Sternocleidomastoid (tissue), 1 donor: ENCODE measurements around the genes TXLNB and CITED2.

DNA sequence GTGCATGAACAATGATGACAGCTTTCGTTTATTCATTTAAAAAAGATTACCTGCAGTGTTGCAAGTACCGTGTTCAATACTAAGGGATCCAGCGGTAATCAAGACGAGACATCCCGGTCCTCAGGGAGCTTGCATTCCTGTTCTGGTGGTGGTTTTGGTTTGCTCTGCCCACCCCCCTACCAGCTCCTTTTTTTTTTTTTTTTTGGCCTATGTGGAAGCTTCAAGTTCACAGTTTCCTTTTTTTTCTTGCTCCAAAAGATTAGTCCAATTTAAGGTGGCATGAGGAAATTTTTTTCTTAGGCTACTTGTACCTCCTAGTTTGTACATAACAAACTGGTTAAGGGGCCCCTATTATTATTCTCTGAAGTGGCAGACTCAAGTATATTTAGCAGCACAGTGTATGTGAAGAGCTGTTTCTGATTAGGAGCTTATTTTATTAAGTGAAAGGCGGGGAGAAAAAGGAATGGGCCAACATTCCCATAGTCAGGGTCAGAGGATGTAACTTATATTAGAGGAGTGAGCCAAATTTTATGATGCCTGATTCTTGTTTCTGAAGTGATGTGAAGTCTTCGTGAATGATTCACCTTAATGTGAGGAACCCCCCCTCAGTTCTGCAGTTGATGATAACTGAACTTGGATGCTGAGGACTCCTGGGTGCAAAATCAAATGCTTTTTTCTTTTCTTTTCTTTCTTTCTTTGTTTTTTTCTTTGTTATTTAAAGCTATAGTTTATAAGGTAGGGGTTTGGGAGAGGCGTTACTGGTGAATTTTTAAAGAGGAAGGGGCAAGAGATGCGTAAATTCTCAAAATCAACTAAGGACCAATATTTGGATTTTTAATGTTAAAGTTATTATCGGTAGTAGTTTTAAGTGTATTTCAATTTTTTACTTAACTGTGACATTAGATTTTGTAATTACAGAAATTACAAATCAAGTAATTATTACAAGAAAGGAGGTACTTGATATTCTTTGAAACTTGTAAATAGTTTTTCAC lies 2.9 kb downstream of the HECA start:
- PRO-cap: no peak

DNA sequence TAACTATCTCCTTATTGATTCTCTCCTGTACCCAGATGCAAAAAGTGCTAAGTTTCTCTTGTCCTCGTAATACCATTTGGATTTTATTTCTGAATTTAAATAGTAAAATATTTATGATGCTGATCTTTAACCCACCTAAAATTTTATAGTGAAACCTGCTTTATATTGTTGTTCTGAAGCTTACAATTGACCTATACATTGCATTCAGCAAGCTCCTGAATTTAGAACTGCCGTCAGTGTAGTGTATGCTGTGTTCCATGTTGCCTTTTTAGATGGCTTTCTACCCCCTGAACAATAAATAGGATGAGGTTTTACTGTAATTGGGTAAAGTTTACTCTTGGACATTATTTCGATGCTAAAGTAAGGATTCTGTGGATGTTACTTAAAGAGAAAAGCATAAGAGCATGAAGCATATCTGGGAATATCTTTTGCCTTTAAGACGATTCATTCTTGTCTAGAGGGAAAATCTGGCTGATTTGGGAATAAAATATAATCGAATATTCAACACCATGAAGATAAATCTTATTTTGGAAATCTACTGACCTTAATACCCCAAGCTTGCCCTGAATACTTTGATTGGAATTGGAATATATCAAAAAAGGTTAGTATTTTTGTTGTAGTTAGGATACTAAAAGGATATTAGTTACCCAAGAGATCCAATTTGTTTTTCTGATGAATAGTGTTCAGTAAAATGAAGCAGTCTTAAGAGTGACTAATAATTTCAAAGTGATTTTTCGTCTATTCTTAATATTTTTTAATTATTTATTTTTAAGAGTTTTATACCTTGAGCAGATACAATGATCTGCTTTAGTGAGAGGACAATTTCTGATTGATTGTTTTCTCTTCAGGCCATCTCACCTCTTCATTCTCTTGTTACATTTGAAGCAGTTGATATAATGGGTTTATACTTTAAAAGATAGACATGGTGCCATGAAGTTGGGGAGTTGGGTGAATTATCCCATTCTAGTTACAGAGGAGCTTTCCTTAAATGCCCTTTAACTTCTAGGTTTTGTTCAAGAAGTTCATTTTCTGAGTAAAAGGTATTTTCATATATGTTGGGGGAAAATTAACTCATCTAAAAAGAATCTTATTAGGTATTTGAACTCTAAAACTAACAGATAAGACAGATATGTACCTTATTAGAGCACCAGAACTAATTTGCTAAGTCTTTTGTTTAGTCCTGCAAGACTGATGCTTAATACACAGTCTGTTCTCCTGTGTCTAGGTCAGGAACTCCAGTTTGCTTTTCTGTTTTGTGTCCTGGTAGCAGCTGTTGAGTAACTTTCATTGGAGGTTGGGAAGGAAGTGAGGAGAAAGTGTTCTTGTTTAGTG lies 44.8 kb downstream of the HECA start:
- PRO-cap: no peak

DNA sequence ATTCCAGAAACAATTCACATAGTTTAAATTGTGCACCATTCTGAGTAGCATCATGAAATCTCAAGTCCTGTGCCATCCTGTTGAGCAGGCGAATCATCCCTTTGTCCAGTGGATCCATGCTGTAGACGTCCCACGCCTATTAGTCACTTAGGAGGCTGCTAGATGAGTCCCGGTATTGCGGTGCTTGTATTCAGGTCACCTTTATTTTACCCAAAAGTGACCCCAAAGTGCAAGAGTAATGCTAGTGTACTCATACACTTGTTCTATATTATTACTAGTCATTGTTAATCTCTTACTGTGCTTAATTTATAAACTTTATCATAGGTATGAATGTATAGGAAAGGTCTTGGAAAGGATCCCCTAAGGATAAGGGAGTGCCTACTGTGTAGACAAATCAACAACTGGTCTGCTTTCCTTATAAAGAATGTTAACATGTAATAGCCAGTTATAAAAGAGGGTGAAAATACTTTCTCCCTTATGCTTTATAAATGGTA lies 46.5 kb downstream of the HECA start:
- PRO-cap: no peak

- PRO-cap: unidirectional peak, plus-strand start at chr6:139291946
These were observed at the start of gene TXLNB for GRCh38 chr6:139291536-139292596. TXLNB (minus strand) TSS chr6:139291998.

DNA sequence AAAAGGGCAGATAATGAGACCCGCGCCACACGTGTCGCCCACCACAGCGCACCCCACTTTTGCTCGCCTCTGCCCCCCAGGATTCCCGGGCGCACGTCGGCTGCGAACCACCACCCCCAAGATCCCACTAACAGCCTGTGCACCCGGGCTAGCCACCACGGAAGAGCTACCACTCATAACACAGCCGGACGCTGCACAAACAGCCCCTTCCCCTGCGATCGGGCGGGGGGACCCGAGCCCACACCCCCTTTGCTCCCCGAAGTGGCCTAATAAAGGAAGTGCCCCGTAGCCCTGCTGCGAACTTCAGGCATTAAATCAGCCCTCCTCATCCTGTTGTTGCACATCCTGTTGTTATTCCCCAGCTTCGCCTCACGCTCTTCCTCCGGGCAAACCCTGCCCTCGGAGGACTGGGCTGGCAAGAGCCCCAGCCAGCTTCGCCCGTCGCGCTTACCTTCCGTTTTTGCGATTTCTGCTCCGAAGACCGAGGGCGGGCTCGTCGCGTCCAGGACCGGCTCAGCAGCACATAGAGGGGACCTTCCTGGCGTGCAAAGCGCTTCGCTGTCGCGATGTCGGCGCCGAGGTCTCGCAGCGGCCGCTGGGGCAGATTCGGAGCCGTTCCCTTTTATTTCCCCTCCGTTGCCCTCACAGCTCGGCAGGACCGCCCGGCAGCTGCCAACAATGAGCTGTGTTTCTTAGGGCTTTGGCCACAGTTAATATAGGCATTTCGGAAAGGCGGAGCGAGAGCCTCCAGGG lies at the start of gene CITED2:
Gene CITED2 (minus strand): TSS at position 687 of the 753 bp plus-strand sequence.
- PRO-cap: bidirectional peak, plus-strand start outside the sequence, minus-strand start at position 685 of the sequence

DNA sequence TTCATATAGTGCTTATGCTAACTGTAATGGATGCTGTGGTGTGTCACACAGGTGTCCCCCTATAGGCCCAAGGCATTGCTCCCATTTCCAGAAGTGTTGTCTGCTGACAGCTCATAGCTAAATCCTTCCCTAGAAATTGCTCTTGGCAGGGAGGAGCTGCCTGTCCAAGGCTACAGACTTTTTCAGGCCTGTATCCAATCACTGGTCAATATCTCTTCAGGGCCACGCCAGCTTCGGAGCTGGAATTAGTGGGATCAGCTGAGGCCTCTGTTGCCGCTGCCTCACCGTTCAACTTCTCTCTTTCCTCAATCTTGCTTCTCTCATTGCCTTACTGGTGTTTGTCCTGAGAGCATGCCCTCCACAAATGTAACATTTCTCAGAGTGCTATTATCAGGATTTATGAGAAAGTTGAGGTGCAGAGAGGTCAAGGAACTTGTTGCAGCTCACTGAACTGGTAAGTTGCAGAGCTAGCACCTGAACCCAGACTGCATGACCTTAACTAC lies 111.8 kb upstream of the CITED2 start:
- PRO-cap: no peak

- PRO-cap: no peak
These were observed 388.1 kb upstream of the CITED2 start for GRCh38 chr6:139762531-139763053.

GRCh38 chr6:139839270-139840146 lies 465.1 kb upstream of the CITED2 start:
- PRO-cap: no peak

DNA sequence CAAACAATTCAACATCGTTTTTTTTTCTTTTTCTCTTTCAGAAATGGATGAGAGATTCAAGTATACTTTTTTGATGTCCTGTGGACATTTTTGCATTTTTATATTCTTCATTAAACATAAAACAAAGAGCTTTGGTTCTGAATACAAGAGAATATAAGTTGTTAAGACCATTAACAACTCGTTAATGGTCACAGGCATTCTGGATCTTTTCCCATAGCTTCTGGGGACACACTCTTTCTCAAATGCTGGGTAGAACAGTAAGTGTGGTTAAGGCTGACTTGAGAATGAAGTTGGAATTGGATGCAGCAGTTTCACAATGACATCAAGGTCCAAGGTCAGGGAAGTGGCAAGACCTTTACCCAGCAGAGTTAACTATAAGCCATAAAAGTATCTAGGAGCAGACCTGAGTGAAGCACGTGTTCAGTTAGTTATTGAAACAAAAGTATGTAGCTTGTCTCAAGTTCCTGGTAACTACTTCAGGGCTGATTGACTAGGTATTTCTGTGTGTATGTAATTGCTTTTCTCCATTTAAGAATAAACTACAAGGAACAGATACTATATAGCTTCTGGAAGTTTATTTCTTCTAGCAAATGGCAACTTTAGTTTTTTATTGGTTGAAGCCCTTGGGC lies 478.8 kb upstream of the CITED2 start:
- PRO-cap: no peak

- PRO-cap: no peak
These were observed 498.2 kb upstream of the CITED2 start for GRCh38 chr6:139872726-139873044.

GRCh38 chr6:140011570-140011953 lies 637.1 kb upstream of the CITED2 start:
- PRO-cap: no peak

DNA sequence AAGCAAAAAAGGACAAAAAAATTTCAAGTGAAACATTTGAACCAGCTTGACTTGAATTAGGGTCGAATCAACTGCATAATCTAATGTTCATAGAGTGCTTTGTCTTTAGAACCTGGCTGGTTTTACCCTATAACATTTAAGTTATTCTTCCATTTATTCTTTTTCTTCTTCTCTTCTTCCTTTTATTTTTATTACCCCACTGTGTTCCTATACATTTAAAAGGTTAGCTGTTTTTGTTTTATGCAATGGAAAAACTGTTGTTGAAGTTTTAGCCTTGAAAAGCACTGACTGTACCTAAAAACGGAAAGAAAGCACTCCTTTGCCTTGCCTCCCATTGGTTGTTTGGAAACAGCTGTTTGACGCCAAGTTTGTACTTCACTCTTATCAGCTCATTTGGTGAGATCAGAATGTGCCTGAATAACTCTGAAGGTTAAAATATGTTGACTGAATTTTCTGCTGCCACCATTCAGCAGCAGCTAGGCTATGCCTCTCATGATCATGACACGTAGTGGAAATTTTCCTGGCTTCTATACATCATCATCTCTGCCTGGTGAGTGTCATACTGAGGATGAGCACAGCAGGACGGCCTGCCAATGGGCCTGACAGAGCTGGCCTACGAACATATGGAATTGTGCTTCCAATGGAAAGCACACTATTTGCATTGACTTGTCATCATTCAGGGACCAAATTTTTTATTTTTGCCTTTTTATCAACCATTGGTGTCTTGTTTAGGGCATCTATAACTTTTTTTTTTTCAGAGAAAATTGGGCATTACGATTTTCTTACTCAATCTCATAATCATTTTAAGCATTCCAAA lies 704.8 kb upstream of the CITED2 start:
- PRO-cap: no peak

- PRO-cap: no peak
These were observed 1014.4 kb upstream of the CITED2 start for GRCh38 chr6:140388879-140389303.

- PRO-cap: no peak
These were observed 645 bp downstream of the ADGRG6 start for GRCh38 chr6:142302381-142302923.

- PRO-cap: no peak
These were observed 33.6 kb downstream of the ADGRG6 start for GRCh38 chr6:142335291-142335933.

DNA sequence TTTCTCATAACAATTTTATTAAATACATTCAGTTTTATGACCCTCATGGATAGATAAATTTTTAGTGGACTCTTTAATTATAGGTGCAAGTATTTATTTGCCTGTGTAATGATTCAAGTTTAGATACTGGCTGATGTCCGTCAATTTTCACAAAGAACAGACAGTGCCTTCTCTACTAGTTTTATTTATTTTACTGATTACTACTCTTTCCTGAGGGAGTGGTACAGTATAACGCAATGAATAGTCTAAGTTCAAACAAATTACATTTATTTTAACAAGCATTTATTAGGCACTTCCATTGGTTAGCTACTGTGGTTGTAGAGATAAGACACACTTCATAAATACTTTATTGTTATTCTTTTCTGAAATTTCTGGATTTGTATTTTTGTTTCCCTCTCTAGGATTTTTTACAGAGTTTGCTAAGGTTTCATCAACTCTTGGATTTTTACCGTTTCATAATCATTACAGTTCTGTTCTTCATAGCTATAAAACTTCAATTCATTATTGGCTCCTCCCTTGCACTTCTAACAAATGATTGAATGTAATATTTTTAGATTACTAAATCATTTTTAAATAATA lies 74.4 kb downstream of the ADGRG6 start:
- PRO-cap: no peak

- PRO-cap: no peak
These were observed 241.0 kb downstream of the ADGRG6 start for GRCh38 chr6:142542718-142543224.

- PRO-cap: bidirectional peak, plus-strand start at chr6:142702790, minus-strand start at chr6:142702545
These were observed 242.4 kb downstream of the HIVEP2 start for GRCh38 chr6:142702404-142703121.

DNA sequence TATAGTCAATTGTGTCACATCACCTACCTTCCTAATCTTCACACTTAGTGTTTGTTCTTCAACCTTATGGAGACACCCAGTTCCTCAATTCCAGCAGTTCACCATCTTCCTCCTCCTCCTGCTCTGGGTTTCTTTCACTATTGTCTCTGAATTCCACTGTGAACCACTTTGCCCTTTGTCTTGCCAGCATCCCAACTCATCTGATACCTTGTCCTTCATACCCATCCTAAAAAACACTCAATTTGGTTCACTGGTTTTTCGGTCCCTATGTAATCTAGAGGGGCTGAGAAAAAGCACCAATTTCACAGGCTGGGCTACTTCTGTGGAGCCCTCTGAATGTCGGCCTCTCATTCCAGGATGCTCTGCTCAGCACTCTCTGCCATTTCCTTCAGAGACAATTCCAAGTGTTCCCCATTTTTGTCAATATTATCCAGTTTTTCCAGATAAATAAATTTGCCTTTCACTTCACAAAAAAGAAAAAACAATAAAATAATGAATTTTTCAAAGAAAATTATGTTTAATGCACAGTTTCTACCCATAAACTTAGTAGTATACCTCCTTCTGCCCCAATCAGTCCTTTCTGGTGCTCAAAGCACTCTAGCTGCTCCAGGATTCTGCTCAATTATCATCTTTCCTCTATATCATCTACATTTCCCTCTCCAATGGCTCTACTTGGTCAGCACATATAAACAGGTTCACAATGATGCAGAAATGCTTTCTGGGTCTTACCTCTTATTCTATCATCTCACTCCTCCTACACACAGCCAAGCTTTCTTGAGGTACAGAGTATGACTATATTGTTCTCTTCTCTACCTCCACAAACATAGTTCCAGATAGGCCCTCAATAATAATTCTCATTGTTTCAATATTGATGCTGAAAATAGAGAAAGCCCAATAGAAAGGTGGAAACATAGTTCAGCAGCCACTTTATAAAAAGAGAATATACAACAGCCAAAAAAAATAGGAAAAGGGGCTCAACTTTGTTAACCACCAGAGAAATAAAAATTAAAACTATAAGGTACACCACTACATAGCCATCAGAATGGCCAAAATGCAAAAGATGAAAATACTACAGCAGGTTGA lies 48.5 kb downstream of the HIVEP2 start:
- PRO-cap: no peak

- PRO-cap: no peak
These were observed 37.6 kb downstream of the HIVEP2 start for GRCh38 chr6:142907223-142907863.